Duodenum (tissue), 1 donor: ENCODE measurements around a stretch of chr10.

- PRO-cap = no peak
These were observed 81.7 kb upstream of the PDCD4 start for GRCh38 chr10:110790006-110790437.

GRCh38 chr10:110818653-110819396 is 52.9 kb upstream of the PDCD4 start:
- PRO-cap = no peak

DNA sequence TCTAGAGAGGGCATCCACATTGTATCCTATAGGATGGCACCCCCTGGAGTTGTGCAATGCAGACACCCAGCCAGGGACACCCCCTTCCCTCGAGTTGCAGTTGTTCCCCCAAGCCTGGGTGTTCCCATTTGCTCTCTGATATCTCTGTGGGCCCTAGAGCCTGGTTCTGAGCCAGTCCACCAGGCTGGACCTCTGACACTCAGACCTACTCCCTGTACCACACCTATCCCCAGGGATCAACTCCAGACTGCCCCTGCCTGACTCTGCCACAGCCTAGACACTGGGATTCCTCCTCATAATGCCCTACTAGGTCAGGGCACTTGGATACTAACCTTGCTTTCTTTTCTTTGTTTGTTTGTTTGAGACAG is 30.9 kb upstream of the PDCD4 start:
- PRO-cap = bidirectional peak, plus-strand start at position 245 of the sequence, minus-strand start at position 137 of the sequence

- PRO-cap = no peak
These were observed 15.7 kb downstream of the BBIP1 start for GRCh38 chr10:110903127-110903862.

DNA sequence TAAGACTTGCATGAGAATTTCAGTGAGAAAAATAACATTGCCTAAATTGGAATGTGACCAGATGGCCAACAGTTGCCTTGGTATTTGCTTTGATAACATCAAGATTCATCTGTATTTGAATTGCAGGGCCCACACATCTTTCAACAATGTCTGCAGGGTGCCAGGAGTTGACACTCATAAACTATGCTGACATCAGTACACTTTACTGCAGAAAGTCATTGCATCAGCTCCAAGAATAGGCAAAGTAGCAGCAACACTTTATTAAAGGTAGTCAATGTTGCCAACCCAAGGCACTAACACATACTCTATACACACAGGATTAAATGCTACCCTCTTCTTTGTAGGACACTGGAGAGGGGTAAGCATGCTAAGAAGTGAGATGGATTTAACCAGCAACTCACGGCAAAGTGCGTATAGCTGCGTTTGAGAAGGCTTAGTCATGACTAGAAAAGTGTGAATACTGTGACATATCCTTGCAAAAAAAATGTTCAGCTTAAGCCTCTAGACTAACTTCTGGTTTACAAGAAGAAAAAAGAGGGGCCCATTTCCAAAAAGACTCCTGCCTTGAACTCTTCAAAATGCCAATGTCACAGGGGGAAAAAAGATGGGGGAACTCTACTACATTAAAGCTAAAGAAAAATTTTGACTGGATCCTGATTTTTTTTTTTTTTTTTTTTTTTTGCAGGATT is 2.3 kb downstream of the BBIP1 start:
- PRO-cap = no peak

DNA sequence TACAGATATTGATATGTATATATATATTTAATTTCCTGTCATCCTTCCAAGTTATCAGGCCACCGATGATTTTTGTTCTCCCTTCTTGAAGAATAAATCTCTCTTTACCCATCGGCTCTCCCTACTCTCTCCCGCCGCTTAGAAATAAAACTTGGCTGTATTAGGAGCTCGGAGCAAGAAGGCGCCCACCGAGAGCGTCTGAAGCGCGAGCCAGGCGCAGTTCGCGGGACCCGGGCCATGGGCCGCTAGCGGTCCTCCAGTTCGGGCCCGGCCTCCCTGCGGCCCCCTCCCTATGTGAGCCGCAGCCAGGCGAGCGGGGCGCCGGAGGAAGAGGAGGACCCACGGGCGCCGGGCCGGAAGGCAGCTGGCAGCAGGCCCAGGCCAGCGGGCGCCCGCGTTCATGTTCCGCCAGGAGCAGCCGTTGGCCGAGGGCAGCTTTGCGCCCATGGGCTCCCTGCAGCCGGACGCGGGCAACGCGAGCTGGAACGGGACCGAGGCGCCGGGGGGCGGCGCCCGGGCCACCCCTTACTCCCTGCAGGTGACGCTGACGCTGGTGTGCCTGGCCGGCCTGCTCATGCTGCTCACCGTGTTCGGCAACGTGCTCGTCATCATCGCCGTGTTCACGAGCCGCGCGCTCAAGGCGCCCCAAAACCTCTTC is 897 bp downstream of the ADRA2A start:
- PRO-cap = unidirectional peak, minus-strand start at position 402 of the sequence

GRCh38 chr10:112271916-112272413 is 11.2 kb upstream of the TECTB start:
- PRO-cap = no peak

DNA sequence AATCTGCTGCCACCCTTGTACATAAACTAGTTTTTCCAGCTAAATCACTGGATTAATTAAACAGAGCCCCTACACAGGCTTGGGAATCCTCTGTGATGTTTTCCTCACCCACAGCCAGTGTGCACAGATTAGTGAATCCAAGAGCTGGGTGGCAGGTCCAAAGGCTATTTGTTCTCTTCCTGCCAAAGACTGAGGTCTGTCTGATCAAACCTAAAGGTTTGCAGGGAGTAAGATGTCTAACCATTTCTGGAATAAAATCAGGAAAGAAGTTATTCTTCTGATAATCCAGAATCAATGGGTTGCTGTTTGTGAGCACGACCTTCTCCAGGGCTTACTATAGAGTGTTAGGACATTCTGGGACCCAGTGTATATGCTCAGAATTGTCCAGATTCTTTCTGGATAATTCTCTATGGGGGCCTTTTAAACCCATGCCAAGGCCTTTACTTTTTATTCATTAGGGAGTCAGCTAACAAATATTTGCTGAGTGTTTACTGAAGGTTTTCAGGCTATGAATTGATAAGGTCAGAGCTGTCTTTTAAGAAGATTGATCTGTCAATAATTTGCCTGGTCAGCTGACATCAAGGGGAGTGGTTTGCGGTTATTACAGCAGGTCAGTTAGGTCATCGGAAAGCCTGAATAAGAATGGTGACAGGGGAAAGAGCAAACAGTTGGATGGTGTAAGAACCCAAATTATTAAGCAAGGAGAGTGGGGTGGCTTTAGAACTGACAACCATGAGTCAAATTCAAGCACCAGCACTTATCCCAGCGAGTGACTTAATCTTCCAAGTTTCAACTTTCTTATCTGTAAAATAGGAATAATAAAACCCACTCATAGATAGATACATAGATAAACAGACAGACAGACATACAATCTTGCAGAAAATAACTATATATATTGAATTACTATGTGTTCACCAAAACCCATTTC is 7.5 kb upstream of the TECTB start:
- PRO-cap = no peak

GRCh38 chr10:112360516-112361259 is 13.2 kb upstream of the ACSL5 start:
- PRO-cap = no peak

DNA sequence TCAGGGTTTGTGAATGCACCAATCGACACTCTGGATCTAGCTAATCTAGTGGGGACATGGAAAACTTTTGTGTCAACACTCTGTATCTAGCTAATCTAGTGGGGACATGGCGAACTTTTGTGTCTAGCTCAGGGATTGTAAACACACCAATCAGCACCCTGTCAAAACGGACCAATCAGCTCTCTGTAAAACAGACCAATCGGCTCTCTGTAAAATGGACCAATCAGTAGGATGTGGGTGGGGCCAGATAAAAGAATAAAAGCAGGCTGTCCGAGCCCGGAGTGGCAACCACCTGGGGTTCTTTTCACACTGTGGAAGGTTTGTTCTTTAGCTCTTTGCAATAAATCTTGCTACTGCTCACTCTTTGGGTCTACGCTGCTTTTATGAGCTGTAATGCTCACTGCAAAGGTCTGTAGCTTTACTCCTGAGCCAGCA is 1.8 kb upstream of the ACSL5 start:
- PRO-cap = no peak

GRCh38 chr10:112383181-112383794 is 9.4 kb downstream of the ACSL5 start:
- PRO-cap = bidirectional peak, plus-strand start at chr10:112383660, minus-strand start at chr10:112383451

DNA sequence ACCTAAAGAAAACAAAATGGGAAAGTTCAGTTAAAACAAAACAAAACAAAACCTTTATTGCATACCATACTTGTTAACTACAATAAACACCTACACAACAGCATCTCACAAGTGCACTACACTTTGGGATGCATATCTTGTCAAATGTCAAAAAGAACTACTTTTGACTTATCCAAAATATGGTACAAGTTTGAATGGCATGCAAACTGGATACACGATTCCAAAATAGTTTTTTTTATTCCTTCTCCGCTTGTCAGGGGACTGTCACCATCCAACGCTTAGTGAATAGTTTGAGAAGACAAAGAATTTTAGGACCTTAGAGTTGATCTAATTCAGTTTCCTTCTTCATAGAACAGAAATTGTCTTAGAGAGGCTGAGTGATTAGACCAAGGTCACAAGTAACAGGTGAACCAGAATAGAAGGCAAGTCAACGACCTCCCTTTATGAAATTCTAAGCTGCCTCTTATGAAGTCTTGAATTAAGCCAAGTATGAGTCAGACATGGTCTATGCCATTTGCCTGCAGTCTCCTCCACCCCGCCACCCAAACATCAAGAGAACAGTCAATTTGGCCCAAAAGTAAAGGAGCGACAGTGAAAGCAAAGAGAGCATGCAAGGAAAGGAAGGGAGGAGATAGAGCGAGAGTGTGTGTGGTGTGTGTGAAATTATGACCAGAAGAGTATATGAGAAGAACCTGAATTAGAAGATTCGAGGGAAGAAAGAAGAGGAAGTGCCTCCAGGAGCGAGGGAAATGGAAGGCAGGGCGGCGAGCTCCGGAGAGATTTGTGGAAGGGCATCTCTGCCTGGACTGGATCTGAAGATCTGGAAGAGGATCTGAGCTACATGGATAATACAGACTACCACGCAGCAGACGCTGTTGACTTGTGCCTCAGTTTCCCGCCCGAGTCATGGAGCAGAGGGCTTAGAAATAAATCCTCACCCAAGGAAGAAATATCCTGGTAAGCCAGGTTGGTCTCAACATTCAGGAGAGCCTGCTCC is 767 bp downstream of the ZDHHC6 start:
- PRO-cap = no peak

- PRO-cap = no peak
These were observed 33.2 kb downstream of the VTI1A start for GRCh38 chr10:112480164-112480580.

DNA sequence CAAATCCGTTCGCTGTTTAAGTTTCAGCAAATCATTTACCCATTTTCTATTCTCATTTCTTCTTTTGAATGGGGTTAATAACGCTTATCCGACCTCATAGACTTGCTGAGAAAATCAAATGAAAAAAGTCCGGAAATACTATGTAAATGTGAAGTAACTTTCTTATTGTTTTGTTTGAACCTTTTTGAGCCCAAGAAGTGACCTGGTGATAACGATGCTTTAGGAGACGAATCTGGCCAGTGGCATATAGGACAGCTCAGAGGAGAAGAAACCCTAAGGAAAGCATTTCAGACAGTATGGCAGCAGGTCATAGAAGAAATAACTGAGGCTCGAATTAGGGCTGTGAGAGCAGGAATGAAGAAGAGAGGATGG is 130.9 kb downstream of the VTI1A start:
- PRO-cap = no peak

DNA sequence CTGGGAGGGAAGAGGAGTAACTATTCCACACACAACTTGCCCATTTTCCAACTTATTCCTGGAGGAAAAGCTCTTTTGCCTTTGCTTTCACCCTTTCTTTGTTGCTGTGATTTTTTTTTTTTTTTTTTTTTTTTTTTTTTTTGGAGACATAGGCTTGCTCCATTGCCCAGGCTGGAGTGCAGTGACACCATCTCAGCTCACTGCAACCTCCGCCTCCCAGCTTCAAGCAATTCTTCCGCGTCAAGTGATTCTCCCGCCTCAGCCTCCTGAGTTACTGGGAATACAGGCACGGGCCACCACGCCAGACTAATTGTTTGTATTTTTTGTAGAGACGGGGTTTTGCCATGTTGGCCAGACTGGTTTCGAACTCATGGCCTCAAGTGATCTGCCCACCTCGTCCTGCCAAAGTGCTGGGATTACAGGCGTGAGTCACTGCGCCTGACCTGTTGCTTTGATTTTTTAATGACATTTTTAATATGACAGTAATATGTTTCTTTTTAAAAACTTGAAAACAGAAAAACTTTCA is 192.7 kb upstream of the TCF7L2 start:
- PRO-cap = no peak

DNA sequence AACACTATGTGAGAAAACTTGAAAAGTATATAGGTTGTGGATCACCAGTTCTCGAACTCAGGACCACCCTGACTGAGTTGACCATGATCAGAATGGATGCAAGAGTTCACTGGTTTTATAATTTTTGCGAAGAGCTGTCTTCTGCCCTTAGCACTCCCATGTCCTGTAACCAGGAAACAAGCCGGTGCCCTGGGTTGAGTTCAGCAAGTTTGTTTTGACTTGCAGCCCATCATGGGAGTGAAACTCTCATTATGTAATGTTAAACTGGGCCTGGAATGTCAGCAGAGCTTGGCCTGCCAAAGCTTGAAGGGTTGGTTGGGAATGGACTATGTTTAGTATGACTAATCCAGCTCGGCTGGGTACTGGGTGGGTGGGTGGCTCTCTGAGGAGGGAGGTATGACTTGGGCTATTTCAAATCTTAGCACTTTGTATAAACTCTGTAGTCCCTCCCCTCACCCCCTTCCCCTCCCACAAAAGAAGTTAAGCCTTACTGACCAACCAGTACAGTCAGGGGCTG is 156.9 kb downstream of the TCF7L2 start:
- PRO-cap = no peak

DNA sequence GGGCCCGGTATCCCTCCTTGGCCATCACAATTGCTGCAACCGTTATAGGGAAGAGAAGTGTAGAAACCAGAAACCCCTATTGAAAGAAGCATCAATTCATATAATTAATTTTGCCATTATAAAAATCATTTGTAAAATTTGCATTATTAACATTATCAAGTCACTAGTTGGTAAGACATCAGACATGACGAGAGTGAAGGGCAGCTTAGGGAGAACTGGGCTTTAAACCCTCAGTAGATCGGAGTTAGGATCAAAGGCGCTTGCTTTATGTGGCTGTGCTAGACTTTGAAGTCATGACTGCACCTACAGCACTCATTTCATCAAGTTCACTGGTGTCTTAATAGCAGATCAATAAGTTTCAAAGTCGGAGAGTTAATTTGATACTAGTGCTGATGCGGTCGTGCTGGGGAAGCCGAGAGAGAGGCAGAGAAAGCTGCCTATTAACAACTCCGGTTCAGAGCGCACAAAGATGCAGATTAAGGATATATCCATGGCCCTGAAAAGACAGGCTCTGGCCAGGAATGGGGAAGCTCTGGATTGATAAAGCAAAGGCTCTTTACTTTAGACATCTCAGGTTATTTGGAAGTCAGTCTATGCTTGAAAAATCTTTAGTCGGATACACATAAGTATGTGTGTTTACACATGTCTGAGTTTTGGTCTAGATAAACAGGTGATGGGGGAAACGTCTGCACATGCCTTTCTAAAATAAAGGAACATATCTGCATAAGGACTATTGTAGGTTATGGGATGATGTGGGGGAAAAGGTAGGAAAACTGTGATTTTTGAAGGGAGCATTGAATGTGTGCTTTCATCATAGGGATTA is 173.0 kb downstream of the TCF7L2 start:
- PRO-cap = no peak

- PRO-cap = no peak
These were observed 102.4 kb upstream of the HABP2 start for GRCh38 chr10:113450468-113450841.

- PRO-cap = no peak
These were observed 60.8 kb upstream of the HABP2 start for GRCh38 chr10:113491837-113492578.

DNA sequence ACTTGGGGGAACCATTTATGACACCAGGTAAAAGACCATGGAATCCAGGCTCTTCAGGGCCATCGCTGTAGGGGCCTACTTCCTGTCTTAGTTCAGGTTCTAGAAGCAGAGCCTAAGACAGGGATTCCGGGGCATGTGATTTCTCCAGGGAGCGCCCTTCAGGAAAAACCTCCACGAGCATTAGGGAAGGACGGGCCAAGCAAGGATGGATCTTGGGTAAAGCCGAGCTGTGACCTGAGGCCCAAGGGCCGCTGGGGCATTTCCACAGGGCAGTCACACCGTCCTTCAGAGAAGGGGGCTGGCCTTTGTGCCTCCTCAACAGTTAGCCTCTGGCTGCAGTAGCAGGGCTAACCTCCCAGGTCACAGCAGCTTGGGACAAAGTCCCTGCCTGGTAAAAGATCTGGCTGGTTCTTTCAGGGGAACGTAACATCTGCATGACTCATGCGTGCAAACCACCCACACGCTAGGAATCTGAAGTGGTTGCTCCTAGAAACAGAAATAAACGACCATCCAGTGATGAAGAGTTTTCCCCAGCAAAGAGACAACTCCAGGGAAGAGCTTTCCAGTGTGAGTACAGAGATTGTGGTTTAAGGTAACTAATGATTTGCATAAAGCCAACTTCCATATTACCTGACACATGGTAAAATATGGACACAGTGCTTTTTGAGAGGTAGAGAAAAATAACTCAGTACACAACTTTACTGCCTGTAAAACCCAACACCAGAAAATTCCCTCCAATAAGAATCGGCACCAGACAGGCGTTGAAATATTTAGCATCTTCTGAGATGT is 85.0 kb upstream of the ADRB1 start:
- PRO-cap = bidirectional peak, plus-strand start at position 435 of the sequence, minus-strand start at position 331 of the sequence